Neural cell (in vitro differentiated cells): ENCODE results near the gene STAC.

GRCh38 chr3:35638999-35639131 lies 460 bp upstream of the ARPP21 start:
- RAMPAGE, long total RNA = no peak

- RAMPAGE, long total RNA = no peak
Measured at GRCh38 chr3:36379852-36380797, at the start of gene STAC. STAC (plus strand) TSS chr3:36380504.

GRCh38 chr3:36618327-36618560 lies 146.1 kb downstream of the DCLK3 start:
- RAMPAGE, long total RNA = no peak

DNA sequence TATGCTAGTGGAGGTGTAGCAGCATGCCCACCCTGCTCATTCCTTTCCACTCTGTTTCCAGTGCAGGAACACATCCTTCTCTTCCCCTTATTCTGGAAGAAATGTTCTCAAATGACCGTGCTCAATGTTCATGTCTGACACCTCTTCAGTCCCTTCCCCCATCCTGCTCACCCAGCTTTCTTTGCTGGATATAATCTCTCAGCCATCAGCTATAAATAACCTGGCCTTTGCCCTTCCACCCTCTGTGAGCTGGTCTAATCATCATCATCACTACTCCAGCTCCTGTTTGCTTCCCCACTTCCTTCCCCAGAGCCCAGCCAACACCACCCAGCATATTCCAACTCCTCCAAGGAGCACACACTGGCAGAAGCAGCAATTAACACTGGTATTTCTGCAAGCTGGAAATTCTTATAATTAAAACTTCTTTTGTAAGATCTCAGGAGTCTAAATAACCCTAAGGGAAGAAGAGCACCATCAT lies 31.0 kb downstream of the DCLK3 start:
- RAMPAGE, long total RNA = no peak

GRCh38 chr3:36833211-36833770 lies 68.9 kb upstream of the DCLK3 start:
- RAMPAGE, long total RNA = no peak

GRCh38 chr3:36856280-36856758 lies 88.5 kb downstream of the TRANK1 start:
- RAMPAGE, long total RNA = no peak

DNA sequence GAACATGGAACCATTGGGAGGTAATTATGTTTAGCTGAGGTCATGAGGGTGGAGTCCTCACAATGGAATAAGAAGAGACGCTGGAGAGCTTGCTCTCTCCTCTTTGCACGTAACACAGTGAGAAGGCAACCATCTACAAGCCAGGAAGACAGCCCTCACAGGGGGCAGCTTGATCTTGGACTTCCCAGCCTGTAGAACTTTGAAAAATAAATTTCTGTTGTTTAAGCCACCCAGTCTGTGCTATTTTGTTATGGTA lies 39.6 kb downstream of the TRANK1 start:
- RAMPAGE, long total RNA = no peak

- RAMPAGE, long total RNA = no peak
Measured at GRCh38 chr3:36906496-36907121, 38.2 kb downstream of the TRANK1 start.

- RAMPAGE, long total RNA = no peak
Measured at GRCh38 chr3:36965383-36965954, 20.6 kb upstream of the TRANK1 start.

DNA sequence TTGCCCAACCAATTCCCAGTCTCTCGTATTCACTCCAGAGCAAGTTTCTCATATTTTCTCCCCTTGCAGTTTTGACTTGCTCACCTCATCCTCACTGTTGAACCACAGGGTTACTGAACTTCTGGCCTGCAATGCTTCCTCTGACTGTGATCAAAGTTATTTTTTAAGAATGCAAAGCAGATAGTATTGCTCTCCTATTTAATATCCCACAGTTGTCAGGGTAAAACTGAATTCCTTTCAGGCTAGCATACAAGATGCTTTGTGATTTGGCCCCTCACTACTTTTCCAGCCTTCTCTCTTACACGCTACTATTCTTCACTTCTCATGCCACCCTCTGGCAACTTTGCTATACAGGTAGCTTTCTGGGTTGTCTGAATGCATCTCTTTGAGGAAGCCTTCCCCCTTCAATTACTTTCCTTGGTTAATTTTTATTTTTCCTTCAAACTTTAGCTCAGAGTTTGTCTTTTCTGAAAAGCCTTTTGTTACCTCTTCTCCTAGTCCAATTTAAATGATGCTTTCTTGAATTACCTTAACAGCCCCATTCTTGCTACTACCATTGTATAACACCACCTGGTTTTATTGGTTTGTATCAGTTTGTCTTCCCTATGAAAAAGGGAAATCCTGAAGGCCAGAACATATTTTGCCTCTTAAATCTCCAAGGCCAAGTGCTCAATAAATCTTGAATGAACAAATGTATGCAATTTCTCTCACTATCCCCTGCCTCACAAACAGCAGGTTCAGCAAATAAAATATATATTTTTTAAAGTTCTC lies 80.7 kb downstream of the LRRFIP2 start:
- RAMPAGE, long total RNA = no peak

DNA sequence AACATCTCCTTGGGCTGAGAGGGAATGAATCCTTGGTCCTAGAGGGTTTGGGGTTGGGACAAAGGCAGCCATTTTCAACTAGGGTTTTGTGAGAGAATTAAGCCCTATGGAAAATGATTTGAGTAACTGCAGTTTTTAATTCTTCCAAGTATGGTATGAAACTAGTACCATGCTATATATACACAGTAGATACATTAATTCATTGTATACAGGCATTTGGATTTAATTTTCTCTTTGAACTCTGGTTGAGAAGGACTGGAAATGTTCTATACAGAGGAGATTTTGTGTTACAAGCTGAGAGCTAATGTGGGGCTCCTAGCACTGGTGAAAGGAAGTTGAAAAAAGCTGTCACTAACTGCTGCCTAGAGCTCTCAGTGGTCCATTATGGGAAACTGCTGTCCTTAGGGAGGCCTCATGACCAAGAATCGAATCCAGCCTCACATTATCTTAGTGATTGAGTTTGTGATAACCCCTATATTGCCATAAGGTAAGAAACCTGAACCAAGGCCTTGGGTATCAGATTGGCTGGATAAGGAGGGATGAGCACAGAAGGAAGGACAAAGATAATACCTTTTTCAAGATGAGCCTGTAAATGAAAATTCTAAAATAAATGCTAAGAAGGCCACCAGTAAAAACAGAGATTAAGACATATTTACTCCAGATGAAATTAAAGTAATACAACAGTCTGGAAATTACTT lies 18.5 kb downstream of the GOLGA4 start:
- RAMPAGE, long total RNA = no peak

GRCh38 chr3:37771376-37771901 lies 90.2 kb upstream of the CTDSPL start:
- RAMPAGE, long total RNA = no peak

- RAMPAGE, long total RNA = no peak
Measured at GRCh38 chr3:37863985-37864296, 2.3 kb downstream of the CTDSPL start.

- RAMPAGE, long total RNA = no peak
Measured at GRCh38 chr3:37985603-37986004, 5.0 kb upstream of the VILL start.

- RAMPAGE, long total RNA = no peak
Measured at GRCh38 chr3:38126111-38126900, 10.6 kb downstream of the ACAA1 start.

DNA sequence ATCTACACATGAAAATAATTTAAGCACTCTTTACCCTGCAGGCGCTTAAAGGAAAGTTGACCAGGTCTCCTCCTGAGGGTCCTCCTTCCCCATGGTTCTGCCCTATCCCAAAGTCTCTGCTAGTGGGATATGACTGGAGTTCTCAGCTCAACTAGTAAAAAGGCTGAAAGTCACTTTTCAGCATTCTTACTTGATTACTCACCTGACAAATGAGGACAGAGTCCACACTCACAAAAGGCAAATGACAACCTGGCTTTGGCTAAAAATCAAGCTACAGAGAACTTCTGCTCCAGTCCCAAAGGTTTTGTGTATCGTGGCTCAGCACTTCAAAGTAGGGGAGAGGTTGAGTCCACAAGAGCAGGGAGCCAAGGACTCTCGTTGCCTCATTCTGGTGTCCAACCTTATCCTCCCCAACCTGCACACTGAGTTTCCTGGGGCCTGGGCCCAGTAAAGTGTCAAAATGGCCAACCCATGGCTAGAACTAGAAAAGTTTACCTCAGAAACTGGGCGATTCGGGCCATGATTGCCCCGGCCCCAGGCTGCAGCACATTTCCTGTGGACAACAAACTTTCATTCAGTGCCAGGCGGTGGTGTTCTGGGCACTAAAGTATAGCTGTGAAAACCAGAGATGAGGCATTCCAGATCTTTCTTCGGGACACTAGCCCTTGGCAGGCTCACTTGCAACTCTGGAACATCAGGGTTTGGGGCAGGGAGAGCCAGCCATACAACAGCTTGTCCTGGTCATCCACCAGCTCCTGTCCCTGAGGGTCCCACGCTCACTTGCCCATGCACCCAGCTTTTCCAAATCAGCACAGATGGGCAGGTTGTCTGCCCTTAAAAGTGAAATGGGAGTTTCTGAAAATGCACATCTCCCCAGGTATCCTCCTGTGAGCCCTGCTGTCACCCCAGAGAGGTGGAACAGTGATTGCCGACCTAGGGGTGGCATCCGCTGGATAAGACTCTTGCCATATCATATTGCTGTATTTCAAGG lies 3.2 kb downstream of the ACAA1 start:
- RAMPAGE, long total RNA = no peak

- RAMPAGE, long total RNA = no peak
Measured at GRCh38 chr3:38414348-38414953, 39.2 kb upstream of the ACVR2B start.

DNA sequence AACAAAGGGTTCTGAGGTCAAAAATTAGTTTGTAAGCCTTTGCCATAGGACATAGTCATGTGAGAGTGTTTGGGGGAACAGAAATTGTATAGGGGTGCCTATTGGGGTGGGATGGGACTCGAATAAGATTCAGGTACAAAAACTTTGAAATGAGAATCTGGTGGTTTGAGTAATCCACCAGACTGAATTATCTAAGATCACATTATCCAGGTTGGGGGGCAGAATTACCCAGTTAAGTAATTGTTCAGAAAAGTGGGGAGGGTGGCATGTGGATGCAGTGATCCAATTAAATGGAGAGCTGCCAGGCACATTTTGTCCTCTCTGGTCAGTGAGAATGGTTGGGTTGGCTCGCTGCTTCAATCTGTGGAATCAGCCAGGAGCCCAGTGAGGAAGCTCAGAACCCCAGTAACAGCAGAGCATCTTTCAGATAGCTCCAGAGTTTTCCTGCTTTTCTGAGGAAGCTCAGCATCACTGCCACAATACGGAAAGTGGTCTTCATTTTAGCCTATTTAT lies 6.5 kb upstream of the EXOG start:
- RAMPAGE, long total RNA = no peak

GRCh38 chr3:38539678-38540262 lies 43.6 kb downstream of the EXOG start:
- RAMPAGE, long total RNA = no peak

- RAMPAGE, long total RNA = no peak
Measured at GRCh38 chr3:38543384-38544049, 47.4 kb downstream of the EXOG start.